Mammary epithelial cell (primary cell): ENCODE measurements around a stretch of chr2.

GRCh38 chr2:238902719-238903508 lies 55.0 kb downstream of the TWIST2 start:
- CAGE, long polyA plus RNA, result no peak
- RRBS, result no CpG with 5 or more reads among the region's 7 CpGs

- CAGE, long polyA plus RNA, result no peak
- RRBS, result no CpG with 5 or more reads among the region's 10 CpGs
These were observed 91.2 kb downstream of the TWIST2 start for GRCh38 chr2:238938933-238939723.

GRCh38 chr2:239025150-239025954 lies 177.5 kb downstream of the TWIST2 start:
- CAGE, long polyA plus RNA, result no peak
- RRBS, result no CpG with 5 or more reads among the region's 22 CpGs

DNA sequence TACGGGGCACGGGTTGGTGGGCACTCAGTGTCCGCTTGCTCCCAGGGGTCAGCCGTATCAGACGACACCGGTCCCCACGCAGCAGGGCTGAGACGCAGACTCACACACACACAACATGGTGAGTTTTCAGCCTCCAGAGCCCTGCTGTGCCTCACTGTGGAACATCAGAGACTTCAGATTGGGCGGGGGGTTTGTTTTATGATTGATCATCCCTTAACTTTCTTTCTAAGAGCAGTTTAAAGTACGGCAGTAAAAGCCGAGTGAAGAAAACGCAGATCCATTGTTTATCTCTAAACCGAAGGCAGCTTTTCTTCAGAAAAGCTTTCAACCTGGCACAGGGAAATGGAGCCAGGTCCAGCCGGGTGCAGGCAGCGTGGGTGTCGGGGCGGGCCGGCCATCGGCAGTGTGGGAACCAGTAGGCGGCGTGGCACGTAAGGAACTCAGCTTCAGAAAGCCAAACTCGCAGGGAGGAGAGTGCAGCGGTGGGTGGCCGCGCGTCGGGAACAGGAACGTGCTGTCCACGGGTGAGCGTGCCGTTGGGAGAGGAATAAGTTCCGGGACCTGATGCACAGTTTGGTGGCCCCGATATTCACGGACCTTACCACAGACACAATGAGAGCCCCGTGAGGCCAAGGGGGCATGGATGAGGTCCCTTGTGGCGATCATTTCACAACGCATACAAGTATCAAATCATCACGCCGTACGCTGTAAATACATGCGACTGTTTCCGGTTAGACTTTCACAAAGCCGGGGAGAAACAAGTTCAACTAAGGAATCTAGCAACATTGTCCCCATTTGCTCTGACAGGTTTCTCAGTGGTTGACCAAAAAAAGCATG lies 270.3 kb downstream of the TWIST2 start:
- CAGE, long polyA plus RNA, result no peak
- RRBS, result no CpG with 5 or more reads among the region's 44 CpGs

GRCh38 chr2:239120507-239121124 lies 272.7 kb downstream of the TWIST2 start:
- CAGE, long polyA plus RNA, result no peak
- RRBS, result no CpG with 5 or more reads among the region's 5 CpGs

DNA sequence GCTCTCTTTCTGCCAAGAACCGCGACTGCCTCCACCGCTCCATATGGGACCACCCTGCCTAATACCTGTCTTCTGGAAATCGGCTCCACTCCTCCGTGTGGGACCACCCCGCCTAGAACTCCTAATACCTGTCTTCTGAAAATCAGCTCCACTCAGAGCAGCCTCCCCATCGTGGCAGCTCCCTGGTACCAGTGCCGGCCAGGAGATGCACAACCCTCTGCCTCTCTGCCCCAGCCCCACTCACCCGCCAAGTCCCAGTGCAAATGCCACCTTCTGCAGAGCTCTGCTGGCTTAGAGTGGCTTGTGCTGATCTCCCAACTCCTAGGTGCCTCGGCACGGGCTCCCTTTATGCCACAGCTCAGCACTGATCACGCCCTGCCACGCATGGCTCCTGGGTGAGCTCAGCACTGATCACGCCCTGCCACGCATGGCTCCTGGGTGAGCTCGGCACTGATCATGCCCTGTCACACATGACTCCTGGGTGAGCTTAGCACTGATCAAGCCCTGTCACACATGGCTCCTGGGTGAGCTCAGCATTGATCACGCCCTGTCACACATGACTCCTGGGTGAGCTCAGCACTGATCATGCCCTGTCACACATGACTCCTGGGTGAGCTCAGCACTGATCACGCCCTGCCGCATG lies 258.5 kb downstream of the HDAC4 start:
- CAGE, long polyA plus RNA, result no peak
- RRBS, result no CpG with 5 or more reads among the region's 19 CpGs

- CAGE, long polyA plus RNA, result no peak
- RRBS, result 96% methylated on average over 5 of the region's 20 CpGs
These were observed 238.7 kb downstream of the HDAC4 start for GRCh38 chr2:239162033-239162684.

DNA sequence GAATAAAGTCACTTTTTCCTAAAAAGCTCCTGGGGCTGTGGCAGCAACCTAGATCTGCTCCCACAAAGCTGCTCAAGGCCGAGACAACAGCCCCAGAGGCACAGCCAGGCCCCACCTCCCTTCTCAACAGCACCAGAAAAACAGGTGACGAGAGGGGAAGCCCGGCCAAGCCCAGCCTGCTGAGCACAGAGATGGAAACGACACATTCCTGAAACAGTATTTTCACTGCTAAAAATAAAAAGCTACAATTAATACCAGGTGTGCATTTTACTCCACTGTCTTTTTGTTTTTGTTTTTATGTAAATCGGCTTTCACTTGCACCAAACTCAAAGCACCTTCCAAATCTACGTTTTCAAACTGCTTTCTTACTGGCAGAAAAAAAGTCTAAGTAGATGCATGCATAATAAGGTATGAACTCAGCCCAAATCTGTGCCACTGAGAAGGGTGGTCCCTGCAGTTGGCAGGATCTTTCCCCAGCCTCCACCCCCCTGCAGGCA lies 199.2 kb downstream of the HDAC4 start:
- CAGE, long polyA plus RNA, result no peak
- RRBS, result no CpG with 5 or more reads among the region's 6 CpGs

GRCh38 chr2:239226631-239227447 lies 174.0 kb downstream of the HDAC4 start:
- CAGE, long polyA plus RNA, result no peak
- RRBS, result no CpG with 5 or more reads among the region's 15 CpGs

DNA sequence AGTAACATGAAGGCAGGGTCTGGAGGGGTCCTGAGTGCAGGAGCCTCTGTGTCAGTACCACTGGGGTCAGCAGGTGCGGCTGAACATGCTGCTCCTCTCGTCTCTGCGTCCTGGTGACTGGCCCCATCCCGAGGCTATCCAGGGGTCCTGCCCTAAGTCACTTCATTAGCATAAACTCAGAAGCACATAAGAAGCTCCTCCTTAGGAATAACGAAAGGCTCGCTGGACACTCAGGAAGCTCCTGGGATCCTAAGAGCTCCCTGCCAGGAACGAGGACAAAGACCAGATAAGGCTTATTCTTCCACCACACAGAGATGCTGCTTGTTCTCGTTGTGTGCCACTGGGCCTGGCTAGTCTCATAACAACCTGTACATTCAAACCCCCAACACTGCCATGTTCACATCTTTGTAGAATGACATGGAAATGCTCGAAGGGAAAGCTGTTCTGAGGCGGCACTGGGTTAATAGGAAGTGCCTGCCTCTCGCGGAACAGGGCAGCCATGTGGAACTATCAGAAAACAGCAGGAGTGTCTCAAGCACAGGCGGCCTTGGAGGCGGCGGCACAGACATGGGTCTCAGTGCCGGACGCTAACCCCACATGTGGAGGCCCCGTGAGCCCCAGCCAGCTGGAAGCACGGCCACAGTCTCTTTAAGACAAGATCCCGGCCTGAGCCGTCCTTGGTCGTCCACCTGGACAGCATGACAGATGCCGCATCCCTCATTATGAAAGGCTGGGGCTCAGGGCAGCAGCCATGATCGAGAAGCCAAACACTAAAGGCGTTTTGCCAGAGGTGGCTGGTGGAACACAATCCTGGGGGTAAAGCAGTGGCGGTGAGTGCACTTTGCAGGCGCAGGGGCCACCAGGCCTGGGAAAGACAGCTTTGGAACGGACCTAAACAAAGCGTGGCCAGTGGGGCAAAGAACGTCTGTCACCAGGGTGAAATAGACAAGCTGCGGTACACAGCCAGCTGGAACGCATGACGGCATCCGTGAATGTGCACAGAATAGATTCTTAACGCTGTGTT lies 161.2 kb downstream of the HDAC4 start:
- CAGE, long polyA plus RNA, result no peak
- RRBS, result 92% methylated on average over 5 of the region's 35 CpGs

DNA sequence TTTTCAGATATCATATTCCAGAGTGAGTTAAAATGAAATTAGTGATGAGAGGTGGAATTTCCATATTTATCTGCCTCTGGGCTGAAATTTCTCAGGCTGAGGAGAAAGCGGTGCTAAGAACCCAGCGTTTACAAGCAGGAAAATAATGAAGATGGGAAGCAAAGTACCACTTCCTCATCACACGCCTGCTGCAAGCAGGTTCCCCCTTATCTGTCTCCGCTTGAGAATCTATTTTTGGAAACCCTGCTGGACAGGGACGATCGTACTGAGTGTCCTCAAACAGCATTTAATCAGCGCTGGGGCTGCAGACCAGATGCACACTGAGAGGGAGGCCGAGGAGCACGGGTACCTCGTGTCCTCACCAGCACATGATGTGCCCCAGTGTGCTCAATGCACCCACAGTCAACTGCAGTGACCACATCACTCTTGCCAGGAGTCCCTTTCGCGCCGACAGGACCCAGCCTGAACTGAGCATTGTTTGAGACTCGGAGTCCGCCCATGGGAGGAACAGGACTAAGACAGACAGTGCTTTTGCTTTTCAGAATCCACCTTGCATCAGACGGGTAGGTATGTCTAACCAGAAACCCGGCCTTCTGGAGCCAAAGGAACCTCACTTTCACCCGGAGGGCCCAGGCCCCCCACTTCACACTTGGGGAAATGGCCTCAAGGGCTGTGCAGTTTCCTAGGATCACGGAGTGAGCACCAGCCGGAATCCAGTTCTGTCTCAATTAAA lies 160.3 kb downstream of the HDAC4 start:
- CAGE, long polyA plus RNA, result no peak
- RRBS, result 96% methylated on average over 3 of the region's 20 CpGs

DNA sequence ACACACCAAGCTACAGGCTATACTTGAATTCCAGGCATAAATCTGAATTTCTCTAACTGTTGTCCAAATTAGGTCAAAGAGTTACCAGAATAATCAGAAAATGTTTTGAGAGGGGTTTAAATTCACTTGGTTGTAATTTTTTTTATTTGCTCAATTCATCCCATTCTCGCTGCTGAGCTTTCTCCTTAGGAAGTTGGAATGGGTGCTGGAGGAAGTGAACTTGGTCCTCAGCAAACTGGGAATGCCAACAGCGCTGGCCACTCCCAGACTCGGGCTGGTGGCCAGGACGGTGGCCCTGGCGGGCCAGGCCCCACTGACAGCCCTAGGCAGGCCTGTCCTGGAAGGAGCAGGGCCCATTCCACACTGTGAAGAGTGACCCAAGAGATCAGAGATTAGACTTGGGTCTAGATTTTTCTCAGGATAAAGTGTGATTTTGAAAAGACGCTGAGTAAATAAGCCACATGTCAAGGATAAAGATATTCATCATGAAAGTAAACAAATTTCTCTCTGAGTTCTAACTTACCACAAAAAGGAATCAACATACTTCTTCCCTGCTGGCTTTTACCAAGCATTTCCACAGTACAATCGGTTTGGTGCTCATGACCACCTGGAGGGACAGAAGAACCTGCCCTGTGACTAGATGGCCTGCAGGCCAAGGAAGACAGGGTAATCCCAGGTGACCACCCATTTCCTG lies 132.7 kb downstream of the HDAC4 start:
- CAGE, long polyA plus RNA, result no peak
- RRBS, result no CpG with 5 or more reads among the region's 7 CpGs

DNA sequence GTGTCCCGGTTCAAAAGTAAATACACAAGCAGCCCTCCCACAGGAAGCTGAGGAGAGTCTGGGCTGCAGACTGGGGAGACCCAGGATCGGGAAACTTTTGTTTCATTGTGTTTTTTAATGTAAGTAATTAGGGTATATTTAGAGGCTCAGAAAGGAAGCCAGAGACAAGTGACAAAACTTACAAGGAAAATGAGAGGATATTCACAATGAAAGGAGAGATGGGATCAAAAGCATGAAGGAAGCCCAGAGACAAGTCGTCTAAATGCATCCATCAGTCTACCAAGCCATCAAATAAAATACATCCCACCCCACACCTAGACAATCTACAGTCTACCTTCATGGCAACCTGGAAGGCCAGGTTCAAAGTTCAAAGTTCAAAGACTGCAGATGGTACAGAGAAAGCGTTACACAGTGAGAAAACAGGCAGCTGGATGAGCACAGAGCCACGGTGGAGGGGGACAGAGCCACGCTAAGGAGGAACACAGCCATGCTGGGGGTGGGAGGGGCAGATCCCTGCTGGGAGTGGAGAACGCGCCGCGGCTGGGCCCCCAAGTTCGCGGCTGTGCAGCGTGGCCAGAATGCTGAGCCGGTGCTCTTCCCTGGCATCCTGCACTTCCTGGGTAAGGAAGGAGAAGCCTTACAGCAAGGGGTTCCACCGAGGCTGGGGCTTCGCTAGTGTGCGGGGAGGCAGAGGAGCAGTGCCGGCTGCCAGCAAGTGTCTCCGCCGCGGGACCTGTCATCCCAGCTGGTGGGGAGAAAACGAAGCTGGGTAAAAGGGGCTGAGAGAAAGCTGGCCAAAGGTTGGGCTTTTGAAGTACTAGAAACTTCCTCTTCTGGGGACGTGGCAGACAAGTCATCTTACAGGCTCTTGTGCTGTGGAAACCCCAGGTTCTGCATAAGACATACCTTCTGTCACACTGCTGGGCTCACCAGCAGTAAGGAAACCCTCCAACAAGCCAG lies 115.8 kb downstream of the HDAC4 start:
- CAGE, long polyA plus RNA, result no peak
- RRBS, result no CpG with 5 or more reads among the region's 23 CpGs

DNA sequence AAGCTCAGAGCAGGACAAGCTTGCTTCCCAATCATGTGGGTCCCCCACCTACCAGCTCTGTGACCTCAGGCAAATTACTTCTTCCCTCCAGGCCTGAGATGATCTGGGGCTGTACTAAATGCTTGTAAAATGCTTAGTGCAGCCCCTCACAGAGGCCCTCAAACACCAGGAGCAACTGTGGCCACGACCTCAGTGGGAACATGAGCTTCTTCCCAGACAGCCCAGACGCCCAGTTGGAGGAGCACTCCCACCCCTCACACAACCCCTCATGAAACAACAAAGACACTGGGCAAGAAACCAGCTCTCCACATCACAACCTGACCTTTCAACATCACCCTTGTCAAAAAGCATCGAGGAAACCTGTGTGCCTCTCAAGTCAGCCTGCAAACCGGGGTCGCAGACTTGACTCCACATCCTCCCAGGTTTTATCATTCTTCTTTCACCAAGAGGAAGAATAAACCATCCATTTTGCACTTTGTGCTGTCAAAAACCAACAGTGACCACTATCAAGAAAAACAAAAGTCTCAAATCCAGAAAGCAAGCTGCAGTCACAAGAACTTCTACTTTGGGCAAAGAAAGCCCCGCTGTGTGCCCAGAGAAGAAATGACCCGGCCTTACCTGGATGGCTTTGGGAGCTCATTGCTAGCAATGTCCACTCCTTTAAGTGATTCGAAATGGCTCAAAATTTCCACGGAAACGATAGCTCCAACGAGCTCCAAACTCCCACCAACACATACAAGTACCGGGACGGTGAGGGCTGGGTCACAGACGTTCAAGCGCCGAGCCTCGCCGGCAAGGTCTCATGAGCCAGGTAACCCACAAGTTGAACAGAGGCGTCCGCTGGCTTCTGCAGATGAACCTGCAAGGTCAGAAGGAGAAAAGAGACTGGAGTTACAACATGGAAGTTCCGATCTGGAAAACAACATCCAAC lies 48.5 kb downstream of the HDAC4 start:
- CAGE, long polyA plus RNA, result no peak
- RRBS, result 98% methylated on average over 7 of the region's 21 CpGs

GRCh38 chr2:239911992-239912649 lies 113.0 kb downstream of the NDUFA10 start:
- CAGE, long polyA plus RNA, result no peak
- RRBS, result no CpG with 5 or more reads among the region's 14 CpGs

DNA sequence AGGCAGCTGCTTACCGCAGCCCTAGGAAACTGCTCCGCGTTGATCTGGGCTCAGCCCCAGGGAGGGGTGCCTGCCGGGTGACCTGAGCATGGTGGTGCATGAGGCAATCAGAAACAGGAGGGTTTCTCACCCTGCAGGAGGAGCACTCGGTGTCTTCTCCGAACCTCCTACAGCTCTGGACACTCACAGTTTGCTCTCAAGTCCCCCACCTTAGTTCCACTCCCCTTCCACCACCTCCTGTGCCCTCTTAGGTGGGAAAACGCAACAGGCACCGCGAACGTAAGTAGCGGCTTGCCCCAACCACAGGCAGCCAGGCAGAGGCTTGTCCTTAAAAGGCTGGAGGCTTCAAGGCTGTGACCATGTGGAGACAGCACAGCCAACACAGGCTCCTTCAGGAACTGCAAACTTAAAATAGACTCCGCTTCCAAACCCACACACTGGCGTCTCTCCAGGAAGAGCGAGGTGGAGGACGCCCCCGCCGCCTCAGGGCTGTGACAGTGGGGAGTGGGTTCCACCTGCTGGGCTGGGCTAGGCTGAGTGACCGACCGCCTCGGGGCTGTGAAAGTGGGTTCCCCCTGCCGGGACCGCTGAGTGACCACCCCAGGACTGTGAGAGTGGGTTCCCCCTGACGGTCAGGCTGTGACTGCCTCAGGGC lies 71.6 kb downstream of the NDUFA10 start:
- CAGE, long polyA plus RNA, result no peak
- RRBS, result no CpG with 5 or more reads among the region's 23 CpGs

GRCh38 chr2:239954195-239954726 lies 70.9 kb downstream of the NDUFA10 start:
- CAGE, long polyA plus RNA, result no peak
- RRBS, result no CpG with 5 or more reads among the region's 8 CpGs

DNA sequence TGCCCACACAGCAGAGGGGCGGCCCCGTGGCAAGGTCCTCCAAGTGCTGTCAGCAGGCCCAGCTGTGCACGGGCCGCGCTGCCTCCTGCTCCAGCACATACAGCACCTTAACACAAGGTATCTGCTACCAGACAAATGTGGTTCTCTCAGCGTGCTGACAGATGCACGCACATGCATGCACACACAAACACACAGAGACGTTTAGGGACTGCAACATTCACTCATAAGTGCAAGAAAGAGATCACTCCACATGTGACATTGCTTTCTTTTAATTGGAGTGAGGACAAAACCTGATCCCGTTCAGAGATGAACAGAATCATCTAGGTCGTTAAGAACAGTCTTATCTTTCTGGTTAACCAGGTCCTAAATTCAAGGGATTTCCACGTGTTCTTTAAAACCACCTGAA lies 5.5 kb downstream of the COPS9 start:
- CAGE, long polyA plus RNA, result no peak
- RRBS, result no CpG with 5 or more reads among the region's 11 CpGs

GRCh38 chr2:240255515-240256783 lies 115.5 kb upstream of the OTOS start:
- CAGE, long polyA plus RNA, result no peak
- RRBS, result no CpG with 5 or more reads among the region's 22 CpGs

DNA sequence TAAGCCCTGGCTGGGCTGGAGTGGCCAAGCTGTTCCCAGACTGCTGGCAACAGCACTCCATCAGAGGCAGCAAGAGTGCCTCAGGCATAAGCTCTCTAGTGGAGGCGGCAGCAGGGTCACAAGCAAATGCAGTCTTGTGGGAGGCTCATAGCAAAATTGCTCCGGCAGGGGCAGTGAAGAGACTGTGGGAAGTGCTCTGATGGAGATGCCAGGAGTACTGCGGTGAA lies 128.9 kb upstream of the OTOS start:
- CAGE, long polyA plus RNA, result no peak
- RRBS, result no CpG with 5 or more reads among the region's 3 CpGs